ENCODE measurements around a stretch of chr2.

DNA sequence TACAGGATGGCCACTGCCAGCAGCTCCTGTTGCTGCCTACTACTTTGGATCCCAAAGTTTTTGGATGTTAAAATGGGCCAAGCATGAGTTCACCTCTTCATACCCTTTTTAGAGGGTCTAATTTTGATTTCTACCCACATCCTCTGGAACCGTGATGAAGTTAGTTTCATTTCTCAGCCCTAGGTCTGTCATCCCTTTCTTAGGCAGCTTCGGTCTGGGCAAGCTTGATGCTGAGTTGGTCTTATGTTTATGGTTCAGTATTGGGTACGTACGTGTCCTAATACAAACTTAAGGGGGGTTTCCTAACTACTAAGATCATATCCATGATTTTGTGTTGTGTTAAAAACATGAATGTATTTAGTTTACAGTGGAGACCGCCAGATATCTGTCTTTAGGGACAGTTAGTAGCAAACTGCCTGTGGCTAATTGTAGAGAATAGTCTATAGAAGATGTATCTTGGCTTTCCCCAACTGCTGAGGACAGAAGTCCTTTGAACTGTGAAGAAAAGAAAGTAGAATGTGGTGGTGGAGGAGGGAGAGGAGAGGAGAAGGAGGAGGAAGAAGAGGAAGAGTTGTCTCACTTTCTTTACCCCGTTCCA lies 184.9 kb downstream of the UBE2E3 start:
- RRBS: no CpG with 5 or more reads among the region's 6 CpGs

GRCh38 chr2:181309679-181310060 lies 147.5 kb upstream of the ITGA4 start:
- RRBS: no CpG with 5 or more reads among the region's 3 CpGs

GRCh38 chr2:181876403-181877221 lies 14.9 kb upstream of the ITPRID2 start:
- RRBS: no CpG with 5 or more reads among the region's 5 CpGs

- RRBS: no CpG with 5 or more reads among the region's 6 CpGs
Measured at GRCh38 chr2:181900076-181901157, 8.9 kb downstream of the ITPRID2 start.

GRCh38 chr2:181914960-181916344 lies 23.9 kb downstream of the ITPRID2 start:
- RRBS: no CpG with 5 or more reads among the region's 12 CpGs

- RRBS: no CpG with 5 or more reads among the region's 2 CpGs
Measured at GRCh38 chr2:182050463-182051034, 64.9 kb downstream of the PPP1R1C start.

DNA sequence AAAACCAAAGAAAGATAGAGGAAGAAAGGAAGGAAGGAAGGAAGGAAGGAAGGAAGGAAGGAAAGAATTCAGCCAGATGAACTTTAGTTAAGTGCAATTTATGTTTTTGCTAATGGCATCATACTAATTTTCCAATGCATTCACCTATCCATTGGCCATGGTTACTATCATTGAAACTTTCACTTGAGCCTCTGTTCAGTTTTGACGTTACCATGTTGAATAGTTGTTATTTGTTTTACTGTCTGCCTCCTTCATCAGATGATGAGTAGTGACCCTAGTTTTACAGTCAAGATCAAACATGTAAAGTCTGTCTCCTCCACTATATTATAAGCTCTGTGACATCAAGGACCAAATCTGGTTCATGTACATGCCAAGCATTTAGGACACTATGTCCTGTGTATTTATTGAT lies 46.4 kb upstream of the FRZB start:
- RRBS: no CpG with 5 or more reads among the region's 1 CpG

DNA sequence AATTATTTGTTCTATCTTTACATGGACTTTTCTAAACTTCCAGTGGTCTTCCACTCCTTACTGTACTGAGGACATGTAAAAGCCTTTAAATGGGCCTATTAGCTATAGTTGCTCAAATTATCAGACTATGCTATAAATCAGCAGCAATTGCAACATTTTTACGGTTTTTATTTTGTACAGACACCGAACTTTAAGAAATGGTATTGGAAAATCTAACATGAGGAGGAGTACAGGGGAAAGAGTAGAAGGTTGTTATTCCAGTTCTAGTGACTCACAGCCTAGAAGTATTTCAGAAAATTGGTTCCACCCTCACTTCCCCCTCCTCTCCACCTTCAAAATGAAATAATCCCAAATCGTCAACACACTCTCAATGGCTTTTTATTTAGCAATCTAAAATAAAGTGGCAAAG lies 1.2 kb downstream of the NCKAP1 start:
- RRBS: no CpG with 5 or more reads among the region's 3 CpGs

DNA sequence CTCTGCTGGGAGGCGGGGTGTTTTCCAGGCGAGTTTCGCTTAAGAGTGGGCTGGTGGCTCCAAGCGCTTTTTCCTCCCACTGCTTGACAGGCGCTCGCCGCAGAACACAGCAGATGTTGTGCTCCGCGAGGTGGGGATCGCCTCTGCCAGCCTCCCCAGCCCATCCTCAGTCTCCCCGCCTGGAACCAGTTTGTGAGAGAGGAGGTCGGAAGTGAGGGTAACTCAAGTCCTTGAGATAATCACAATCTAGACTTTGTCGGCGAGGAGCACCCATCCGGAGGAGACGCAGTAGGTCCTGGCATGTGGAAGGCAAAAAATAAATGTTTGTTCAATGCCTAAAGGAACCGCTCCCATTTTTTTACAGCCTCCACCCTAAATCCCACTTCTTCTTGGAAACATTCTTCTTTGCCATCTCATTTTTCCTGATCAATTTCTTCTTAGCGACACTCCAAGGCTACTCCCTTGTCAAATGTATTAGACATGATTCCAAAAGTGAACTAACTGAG lies 554 bp upstream of the NCKAP1 start:
- RRBS: no CpG with 5 or more reads among the region's 18 CpGs

- RRBS: no CpG with 5 or more reads among the region's 6 CpGs
Measured at GRCh38 chr2:186179469-186180391, 306.3 kb upstream of the ZC3H15 start.

- RRBS: no CpG with 5 or more reads among the region's 3 CpGs
Measured at GRCh38 chr2:186406663-186407064, 79.4 kb upstream of the ZC3H15 start.

DNA sequence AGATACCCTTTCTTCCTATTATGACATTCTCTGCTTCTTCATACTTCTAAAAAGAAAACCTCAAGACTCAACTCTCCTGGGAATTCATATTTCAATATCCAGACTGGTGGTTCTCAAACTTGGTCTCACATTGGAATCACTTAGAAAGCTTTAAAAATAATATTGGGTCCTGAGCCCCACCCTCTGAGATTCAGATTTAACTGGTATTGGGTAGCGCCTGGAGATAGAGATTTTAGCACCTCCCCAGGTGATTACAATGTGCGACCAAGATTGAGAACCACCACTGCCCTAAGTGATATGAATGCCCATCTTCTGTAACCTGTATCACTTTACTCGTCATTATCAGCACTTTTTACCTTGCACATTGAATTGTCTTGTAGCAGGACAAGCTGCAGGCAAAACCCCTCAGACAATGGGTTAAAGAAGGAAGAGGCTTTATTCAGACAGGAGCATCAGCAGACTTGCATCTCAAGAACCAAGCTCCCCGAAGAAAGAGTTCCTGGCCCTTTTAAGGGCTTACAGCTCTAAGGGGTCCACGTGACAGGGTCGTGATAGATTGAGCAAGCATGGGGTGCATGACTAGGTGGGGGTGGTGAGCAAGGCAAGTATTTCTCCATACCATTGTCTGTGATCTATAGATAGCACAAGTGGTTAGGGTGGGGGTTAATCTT lies 46.6 kb upstream of the ZC3H15 start:
- RRBS: no CpG with 5 or more reads among the region's 6 CpGs

DNA sequence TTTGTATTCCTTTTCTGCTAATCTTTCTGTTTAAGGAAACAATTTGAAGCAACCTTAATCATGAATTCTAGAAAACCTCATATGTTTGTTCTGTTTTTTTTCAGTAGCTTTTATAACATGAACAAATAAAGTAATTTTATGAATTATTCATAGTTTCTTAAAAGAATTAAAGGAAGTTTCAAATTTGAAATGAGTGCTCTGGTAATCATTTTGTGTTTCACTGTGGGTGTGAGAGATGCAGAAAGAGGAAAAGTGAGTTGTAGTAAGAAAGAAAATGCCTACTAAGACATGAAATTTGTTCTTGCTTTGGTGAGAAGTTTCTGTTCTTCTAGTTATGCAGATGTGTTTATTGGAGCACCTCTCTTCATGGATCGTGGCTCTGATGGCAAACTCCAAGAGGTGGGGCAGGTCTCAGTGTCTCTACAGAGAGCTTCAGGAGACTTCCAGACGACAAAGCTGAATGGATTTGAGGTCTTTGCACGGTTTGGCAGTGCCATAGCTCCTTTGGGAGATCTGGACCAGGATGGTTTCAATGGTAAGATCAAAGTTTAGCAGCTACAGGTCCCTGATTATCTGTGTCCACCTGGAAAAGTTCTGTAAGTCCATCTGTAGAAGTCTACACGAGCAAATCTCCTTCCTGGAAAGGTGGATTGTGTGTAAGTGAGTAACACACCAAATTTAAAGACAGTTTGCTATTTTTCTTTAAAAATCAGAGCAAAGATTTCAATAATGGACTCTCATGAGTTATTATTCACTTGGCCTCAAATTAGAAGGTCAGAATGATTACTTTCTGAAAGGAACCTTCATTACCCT lies 51.4 kb downstream of the ITGAV start:
- RRBS: no CpG with 5 or more reads among the region's 4 CpGs

DNA sequence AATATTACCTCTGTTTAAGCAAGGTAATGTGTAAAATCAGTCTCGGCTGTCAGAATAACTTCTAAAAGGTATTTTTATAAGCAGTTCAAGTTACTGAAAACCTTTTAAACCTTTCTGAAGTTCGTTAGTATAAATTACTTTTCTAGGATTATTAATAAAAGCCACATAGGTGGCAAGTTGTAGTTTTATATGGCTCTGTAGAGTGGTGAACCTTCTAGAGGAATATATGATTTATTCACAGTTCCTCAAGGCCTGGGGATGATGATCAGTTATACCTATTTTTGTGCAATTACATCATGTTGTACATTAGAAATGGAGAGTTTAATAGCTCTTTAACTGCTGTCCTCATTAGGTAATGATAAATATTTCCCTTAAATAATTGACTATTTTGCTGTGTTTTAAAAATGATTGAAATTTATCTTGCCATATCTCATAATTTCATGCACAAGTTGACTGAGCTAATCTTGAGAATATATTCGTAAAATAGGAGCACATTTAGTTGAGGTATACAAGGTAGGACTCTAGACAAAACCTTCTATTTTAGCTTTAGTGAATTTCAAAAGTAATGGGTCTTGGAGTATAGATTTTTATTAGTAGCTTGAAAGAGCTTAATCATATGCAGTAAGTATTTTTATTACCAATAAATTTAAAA lies 15.3 kb upstream of the FAM171B start:
- RRBS: no CpG with 5 or more reads among the region's 3 CpGs

DNA sequence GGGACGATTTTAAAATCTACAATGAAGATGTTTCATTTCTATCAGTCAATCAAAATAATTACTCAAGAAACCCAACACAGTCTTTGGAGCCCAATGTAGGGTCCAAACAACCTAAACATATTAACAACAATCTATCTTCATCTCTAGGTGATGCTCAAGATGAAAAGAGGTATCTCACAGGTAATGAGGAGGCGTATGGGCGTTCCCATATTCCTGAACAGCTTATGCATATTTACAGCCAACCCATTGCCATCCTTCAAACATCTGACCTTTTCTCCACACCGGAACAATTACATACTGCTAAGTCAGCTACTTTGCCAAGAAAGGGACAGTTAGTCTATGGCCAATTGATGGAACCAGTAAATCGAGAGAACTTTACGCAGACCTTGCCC lies 67.8 kb downstream of the FAM171B start:
- RRBS: no CpG with 5 or more reads among the region's 6 CpGs

DNA sequence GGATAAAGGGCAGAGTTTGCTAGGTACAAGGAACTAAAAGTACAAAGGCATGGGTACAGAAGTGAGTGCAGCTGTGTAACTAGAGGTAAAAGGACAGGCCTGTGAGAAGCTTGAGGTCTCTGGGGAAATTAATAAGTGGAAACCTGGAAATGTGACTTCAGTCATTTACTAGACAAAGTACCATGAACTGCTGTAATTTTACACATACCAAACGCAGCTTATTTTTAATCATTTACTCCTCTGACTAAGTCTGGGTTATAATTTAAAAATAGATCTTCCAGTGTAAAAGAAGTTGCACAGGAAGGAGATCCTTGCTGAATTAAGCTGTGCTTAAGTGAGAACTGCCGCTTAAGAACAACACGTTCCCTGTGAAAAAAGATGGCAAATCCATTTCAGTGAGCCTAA lies 44.5 kb downstream of the CALCRL start:
- RRBS: no CpG with 5 or more reads among the region's 3 CpGs

GRCh38 chr2:187482769-187483456 lies 34.9 kb upstream of the CALCRL start:
- RRBS: no CpG with 5 or more reads among the region's 5 CpGs

DNA sequence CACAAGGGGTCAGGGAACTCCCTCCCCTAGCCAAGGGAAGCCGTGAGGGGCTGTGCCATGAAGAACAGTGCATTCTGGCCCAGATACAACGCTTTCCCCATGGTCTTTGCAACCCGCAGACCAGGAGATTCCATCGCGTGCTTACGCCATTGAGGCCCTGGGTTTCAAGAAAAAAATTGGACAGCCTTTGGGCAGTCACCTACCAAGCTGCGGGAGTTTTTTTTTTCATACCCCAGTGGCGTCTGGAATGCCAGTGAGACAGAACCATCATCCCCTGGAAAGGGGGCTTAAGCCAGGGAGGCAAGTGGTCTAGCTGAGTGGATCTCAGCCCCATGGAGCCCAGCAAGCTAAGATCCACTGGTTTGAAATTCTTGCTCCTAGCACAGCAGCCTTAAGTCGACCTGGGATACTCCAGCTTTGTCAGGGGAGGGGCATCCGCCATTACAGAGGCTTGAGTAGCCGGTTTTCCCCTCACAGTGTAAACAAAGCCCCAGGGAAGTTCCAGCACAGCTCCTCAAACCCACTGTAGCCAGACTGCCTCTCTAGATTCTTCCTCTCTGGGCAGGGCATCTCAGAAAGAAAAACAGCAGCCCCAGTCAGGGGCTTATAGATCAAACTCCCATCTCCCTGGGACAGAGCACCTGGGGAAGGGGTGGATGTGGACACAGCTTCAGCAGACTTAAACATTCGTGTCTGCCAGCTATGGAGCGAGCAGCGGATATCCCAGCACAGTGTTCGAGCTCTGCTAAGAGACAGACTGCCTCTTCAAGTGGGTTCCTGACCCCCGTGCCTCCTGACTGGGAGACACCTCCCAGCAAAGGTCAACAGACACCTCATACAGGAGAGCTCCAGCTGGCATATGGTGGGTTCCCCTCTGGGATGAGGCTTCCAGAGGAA lies 21.5 kb downstream of the TFPI start:
- RRBS: no CpG with 5 or more reads among the region's 16 CpGs

DNA sequence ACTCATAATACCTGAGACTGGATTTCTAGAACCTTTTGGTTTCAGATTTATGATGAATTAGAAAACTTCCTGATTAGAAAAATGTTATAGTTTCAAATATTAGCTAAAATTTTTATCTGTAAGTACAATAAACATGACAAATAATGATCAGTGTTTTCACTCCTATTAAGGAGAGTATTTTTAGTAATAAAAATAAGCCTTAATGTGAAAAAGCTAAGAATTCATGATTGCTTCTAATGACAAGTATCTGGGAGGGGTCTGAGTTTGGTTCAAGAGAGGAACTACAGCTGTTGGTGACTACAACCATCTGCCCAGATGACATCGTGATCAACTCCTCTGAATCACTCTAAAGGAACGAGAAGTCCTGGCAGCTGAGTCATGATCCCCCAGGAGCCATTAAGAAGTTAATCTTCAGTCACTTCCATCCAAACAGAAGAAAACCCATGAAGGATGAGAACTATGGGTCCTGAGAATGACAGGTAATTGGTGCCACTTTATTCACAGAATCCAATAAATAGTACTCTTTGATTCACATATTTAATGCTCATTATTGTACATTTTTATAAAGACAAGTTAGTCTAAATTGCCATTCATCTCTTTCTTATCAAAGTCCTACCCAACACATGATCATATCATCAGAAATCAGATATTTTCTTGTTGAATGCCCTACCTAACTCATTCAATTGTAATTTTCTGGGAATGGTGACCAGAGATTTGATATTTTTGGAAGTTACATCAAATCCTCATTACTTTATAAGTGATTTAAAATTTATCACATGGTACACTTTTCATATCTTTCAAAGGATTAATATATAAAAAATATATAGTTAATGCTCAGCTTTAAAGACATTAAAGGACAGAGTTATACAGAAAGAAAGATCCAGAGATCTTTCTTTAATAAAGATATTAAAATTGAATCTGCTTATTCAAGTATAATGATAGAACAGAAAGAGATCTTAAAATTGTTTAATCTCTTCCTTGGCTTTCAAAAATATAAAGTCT lies 6.7 kb downstream of the TFPI start:
- RRBS: no CpG with 5 or more reads among the region's 2 CpGs

All from GM19240 (cell line).